Heart (tissue), 3 donors: ENCODE results near the gene HLA-DMB.

GRCh38 chr6:32244189-32244849 lies 20.5 kb upstream of the NOTCH4 start:
- RAMPAGE, long total RNA, 2 experiments: no peak in any of the 2 experiments

DNA sequence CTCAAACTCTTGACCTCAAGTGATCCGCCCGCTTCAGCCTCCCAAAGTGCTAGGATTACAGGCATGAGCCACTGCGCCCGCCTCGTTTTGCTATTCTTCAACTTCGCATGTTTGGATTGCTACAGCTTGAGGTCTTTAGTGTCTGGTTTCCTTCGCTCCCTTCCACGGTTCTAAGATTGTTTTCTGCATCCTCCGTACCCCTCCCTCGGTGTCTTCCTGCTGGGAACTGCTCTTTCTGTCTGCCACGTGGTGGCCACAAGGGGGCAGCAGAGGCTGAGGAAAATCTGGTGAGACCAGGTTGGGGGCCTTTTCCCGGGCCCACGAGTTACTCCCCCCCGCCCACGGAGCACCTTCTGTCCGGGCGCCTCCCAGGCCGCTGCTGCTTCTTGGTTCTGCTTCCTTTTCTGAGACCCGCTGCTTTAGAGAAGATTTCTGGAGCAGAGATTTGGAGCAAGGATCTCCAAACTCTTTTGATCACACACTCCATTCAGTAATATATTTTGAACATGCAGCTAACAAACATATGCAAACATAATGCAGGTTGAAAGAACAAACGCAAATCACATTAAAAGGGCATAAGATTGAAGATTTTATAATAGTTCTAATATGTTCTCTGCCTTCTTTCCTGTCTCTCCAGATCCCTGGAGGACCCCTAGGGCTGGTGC lies 21.1 kb upstream of the NOTCH4 start:
- RAMPAGE, long total RNA, 2 experiments: no peak in any of the 2 experiments

GRCh38 chr6:32444507-32444745 lies 4.7 kb downstream of the HLA-DRA start:
- RAMPAGE, long total RNA, 2 experiments: no peak in any of the 2 experiments

GRCh38 chr6:32659464-32660445 lies 6.7 kb downstream of the HLA-DQB1 start:
- RAMPAGE, long total RNA, 2 experiments: no peak in any of the 2 experiments

- RAMPAGE, long total RNA, 2 experiments: no peak in any of the 2 experiments
Observed at GRCh38 chr6:32761508-32762210, 1.7 kb downstream of the HLA-DQB2 start.

GRCh38 chr6:32826582-32827655 lies 10.1 kb upstream of the HLA-DOB start:
- RAMPAGE, long total RNA, 2 experiments: no peak in any of the 2 experiments

GRCh38 chr6:32852979-32853367 lies 531 bp downstream of the TAP1 start:
- RAMPAGE, long total RNA, 2 experiments: no peak in any of the 2 experiments

GRCh38 chr6:32854325-32854798 lies 370 bp downstream of the PSMB9 start:
- RAMPAGE, long total RNA, 2 experiments: no peak in any of the 2 experiments

DNA sequence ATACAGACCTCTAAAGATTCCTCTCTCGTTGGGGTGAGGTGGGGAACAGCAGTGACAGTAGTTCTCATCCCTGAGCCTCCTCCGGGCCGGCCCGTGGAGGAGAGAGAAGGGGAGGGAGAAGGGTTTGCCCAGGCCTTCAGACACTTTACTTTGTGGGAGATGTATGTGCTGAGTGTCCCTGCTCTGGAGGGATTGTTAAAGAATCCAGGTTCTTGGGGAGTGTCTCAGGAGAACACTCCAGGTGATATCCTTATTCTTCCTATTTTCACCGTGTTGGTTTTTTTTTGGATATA lies 41.0 kb downstream of the PSMB9 start:
- RAMPAGE, long total RNA, 2 experiments: no peak in any of the 2 experiments

- RAMPAGE, long total RNA, 2 experiments: no peak in any of the 2 experiments
Observed at GRCh38 chr6:32940085-32940476, 747 bp downstream of the HLA-DMB start.

DNA sequence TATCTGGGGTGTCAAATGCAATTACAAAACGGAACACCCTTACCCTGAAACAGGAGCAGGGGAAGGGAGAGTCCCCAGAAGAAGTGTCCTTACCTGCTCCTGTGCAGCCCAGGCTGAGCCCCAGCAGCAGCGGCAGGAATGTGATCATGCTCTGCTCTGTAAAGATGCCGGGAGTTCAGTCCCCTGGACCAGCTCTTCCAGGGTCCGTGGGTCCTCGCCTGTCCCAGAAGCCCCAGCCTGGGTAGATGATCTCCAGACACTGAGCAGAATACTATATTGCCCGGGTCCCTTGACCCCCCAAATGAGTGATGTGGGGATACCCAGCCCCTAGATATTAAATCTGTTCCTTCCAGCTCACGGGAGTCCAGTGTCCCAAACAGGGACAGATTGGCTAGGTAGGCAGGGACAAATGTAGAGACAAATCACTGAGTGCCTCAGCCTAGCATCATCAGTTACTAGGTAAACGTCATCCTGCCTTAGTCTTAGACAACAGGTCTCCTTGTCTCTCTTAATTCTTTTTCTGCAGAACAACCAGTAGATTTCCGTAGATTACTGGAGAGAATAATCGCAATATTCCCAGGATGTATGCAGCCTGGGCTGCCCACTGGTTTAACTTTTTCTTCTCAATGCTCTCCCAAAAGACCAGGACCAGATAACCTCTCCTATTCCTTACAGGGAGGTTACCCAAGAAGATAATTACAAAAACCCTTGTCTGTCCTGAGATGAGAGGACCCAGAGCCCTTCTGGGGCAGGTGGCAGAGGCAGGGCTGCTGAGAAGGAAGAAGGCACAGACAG lies at the start of gene HLA-DMB:
TSS of gene HLA-DMB (minus strand) at position 369 of the 795 bp plus-strand sequence.
- RAMPAGE, long total RNA, 2 experiments: start-site peak on the minus strand in 2 of 2 experiments, centred at positions 350 to 354 of the sequence, 22 to 24 reads per replicate

DNA sequence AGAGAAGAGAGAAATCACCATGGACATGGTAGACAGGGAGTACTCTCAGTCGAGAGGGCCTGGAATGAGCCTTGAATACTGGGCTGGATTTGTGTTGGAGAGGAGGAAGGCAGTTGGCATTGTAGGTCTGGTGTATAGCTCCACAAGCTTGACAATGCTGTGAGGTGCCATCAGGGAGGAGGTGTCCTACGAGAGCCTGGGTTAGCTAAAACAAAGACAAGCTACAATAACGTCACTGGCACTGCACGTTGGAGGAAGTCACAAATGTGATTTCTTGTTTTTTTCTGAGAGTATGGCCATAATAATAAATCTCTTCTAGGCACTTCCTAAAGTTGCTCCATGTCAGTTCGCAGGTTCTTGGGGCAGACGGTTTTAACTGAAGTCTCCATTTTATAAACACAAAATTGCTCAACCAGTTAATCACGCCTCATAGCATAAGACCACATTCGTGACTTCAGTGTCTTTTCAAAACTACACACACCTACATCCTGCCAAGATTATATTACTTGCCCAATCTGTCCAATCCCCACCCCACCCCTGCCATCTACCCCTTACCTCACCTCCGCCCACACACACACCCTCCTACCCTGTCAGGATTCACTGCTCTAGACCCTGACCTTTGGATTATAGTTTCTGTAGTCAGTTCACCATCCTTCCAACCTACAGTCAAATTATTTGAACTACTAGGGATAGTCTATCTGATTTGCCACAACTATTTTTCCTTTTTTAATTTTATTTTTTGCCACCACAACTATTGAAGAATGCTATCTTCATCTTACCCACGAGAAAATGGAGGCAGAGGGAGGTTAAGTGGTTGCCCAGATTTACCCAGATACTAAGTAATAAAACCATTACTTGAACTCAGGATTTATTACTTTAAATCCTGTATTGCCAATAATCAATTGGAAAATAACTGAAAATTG lies 4.5 kb upstream of the HLA-DMB start:
- RAMPAGE, long total RNA, 2 experiments: no peak in any of the 2 experiments

DNA sequence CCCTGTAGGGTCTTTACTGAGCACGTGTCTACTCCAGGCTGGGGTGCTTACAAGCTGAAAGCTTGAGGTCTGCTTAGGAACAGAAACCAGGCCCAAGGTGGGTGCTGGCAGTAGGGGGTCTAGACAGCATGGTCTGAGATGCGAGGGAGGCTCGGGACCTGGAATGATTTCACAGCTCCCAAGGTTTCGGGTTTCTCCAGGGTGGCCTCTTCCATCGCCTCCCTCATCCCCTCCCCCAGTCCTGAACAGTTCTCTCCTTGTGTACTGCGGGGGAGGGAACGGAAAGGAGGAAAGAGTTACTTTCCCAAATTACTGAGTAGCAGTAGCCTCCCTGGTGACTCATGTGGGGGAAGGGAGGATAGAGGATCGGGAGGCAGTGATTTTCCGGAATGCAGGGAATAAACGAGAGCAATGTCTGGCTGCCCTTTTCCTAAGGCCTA lies 1.3 kb downstream of the BRD2 start:
- RAMPAGE, long total RNA, 2 experiments: no peak in any of the 2 experiments

GRCh38 chr6:32984726-32985157 lies 16.3 kb downstream of the BRD2 start:
- RAMPAGE, long total RNA, 2 experiments: no peak in any of the 2 experiments

DNA sequence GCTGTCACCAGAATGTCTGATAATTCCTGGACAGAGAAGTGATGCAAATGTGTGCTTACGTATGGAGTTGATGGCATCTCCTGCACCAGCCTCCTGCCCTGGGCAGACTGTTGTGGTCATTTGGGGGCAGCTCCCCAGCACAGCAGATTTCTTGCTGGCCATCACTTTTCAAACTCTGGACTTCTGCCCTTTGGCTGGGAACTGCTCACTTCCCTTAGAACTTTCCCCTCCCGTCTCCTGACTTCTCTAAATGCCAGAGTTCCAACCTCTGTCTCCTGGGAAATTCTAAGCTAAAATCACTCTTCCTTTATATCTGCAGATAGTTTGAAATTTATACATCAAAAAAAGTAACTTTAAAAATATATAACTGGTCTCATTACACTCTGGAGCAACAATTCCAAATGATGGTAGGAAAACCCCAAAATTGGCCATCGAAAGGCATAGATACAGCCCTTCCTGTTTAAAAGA lies 5.9 kb upstream of the HLA-DOA start:
- RAMPAGE, long total RNA, 2 experiments: no peak in any of the 2 experiments

DNA sequence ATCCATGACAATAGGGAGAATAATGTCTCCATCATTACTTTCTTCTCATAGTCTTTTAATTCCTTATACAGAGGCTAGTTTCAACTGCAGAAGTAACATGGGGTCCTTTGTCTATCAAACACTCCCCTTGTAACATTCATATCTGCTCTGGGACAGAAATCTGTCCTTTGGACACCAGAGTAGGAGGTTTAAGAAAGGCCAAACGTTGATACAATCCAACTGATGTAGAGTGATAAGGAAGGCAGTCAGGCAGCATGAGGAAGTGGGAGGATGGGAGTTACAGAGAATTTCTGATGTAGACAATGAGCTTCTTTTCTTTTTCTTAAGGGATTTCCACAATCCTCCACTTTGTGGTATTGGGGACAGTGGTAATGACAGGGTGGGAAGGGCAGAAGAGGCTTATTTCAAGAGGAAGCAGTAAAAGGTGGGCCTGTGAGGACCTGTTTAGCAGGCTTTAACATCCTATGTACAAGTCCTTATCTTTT lies 19.0 kb upstream of the HLA-DOA start:
- RAMPAGE, long total RNA, 2 experiments: no peak in any of the 2 experiments

DNA sequence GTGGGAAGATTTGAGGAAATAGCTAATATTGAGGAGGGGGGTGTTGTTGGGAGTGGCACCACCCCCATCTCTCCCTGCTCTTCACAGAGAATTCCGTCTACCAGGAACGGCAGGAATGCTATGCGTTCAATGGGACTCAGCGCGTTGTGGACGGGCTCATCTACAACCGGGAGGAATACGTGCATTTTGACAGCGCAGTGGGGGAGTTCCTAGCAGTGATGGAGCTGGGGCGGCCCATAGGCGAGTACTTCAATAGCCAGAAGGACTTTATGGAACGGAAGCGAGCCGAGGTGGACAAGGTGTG lies 41.0 kb downstream of the HLA-DPB1 start:
- RAMPAGE, long total RNA, 2 experiments: no peak in any of the 2 experiments

GRCh38 chr6:33117174-33117922 lies 41.6 kb downstream of the HLA-DPB1 start:
- RAMPAGE, long total RNA, 2 experiments: no peak in any of the 2 experiments

DNA sequence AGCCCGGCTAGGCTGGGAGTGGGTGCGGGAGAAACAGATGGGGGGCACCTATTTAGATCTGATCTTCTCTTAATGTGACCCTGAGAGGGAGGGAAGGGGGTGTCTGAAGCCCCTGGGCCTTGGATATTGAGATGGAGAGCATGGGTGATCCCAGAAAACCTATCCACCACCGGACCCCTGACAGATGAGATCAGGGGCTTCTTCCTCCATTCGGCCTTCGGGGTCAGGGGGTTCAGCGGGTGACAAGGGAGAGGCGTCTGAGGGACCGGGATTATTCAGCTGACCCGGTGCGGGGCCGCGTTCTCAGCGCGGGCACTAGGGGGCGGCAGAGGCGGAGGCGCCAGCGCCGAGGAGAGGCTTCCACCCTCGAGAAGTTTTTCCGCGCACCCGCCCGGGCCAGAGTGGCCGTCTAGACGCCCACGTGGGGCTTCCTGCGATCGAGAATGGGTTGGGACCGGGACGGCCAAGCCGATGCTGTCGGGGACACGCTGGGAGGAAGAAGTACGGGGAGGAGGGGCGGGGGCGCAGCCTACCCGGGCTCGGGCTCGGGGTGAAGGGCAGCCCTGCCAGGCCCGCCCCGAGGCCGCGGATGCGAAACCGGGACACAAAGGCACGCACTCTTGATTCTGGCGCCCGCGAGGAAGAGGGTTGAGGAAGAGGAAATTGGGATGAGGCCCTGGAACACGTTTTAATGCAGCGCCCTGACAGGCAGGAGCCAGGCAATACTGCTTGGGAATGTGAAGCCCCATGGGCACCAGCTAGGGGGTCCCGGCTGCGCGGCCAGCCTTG lies 30.8 kb downstream of the COL11A2 start:
- RAMPAGE, long total RNA, 2 experiments: no peak in any of the 2 experiments

DNA sequence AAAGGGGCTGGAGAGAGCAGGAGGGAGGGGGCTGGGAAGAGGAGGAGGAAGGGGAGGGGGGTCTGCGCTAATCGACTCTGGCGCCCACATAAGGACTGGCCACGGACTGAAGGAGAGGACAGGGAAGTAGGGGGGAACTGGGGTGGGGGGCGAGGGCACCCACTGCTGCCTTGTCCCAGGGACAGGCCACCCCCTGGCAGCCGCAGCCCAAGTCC lies 1.1 kb upstream of the RING1 start:
- RAMPAGE, long total RNA, 2 experiments: no peak in any of the 2 experiments